Cardiac atrium fibroblast (primary cell): ENCODE data around the gene GINS2.

- RAMPAGE, long total RNA, result no peak
Measured at GRCh38 chr16:85001818-85002972, 9.1 kb downstream of the ZDHHC7 start.

DNA sequence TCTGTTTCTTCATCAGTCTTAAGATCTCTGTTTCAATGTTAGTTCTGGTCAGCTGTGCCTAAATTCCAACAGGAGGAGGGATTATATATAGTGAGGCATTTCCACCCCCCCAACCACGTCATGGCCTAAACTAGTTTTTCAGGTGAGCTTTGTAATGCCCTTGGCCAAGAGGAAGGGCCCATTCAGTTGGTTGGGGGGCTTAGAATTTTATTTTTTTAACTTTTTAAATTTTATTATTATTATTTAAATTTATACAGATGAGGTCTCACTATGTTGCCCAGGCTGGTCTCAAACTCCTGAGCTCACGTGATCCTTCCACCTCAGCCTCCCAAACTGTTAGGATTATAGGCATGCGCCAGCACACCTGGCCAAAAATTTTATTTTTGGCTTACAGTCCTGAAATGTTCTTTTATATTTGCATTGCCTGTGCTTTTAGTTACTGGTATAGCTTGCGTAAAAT lies 4.6 kb upstream of the ZDHHC7 start:
- RAMPAGE, long total RNA, result no peak

DNA sequence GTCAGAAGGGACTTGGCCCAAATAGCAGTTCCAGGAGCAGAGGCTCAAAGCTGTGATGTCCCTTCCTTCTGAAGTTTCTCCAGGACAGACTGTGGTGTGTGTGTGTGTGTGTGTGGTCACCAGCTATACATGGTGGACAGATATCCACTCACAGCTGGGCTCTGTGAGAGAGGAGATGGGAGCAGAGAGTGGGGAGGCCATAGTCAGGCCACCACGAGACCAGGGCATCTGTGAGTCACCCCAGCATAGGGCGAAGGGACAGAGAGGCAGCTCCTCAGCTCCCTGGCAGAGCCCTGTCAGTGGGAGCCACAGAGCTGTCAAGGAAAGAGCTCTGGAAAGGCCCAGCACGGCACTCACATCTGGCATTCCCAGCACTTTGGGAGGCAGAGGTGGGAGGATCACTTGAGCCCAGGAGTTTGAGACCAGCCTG lies 23.3 kb upstream of the CIBAR2 start:
- RAMPAGE, long total RNA, result no peak

DNA sequence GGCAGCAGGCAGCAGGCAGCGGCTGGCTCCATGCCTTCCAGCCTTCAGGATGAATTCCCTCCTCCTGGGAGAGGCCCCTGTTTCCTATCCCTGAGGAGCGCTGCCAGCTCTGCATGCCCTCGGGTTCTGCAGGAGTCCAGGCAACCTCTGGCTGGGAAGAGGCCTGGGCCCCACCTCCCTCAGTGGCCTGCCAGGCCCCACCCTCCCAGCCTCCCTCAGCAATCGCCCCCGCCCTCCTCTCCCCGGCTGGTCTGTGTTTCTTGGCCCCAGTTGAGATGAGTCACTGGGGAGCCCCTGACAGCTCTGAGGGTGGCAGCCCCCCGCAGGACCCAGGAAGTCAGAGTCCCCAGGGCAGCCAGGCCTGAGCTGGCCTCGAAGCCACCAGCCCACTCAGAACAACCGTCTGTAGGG lies 39.4 kb upstream of the CIBAR2 start:
- RAMPAGE, long total RNA, result no peak

- RAMPAGE, long total RNA, result no peak
Measured at GRCh38 chr16:85172403-85173407, 60.4 kb upstream of the CIBAR2 start.

- RAMPAGE, long total RNA, result no peak
Measured at GRCh38 chr16:85322899-85323247, 210.6 kb upstream of the CIBAR2 start.

DNA sequence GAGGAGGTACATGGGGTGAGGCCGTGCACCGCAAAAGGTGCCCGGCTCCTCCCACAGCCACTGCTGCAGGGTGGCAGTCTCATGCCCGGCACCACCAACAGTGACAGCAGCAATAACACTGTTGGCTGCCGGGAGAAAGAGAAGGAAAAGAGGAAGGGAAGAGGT lies 223.2 kb upstream of the CIBAR2 start:
- RAMPAGE, long total RNA, result no peak

DNA sequence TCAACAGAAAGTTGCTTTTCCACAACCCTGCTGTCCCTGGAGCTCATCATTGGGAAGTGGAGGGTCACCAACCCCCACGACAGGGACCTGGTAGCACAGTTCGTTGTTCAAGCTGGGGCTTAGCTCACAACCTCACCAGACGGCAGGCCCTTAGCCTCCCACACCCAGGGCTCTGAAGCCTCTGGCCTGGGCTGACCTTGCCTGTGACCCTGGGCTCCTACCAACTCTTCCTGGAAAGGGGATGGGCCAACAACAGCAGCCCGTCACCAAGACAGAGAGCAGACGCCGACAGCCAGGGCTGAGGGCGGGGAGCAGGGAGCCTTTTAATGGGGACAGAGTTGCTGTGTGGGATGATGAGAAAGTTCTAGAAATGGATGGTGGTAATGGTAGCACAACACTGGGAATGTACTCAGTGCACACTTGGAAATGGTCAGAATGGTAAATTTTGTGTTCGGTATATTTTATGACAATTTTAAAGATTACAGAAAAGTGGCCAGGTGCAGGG lies 243.0 kb upstream of the CIBAR2 start:
- RAMPAGE, long total RNA, result no peak

GRCh38 chr16:85370325-85371563 lies 242.4 kb upstream of the GSE1 start:
- RAMPAGE, long total RNA, result no peak

- RAMPAGE, long total RNA, result no peak
Measured at GRCh38 chr16:85381804-85382996, 230.9 kb upstream of the GSE1 start.

GRCh38 chr16:85391634-85392511 lies 221.2 kb upstream of the GSE1 start:
- RAMPAGE, long total RNA, result no peak

GRCh38 chr16:85448297-85449667 lies 164.3 kb upstream of the GSE1 start:
- RAMPAGE, long total RNA, result no peak

GRCh38 chr16:85557448-85557915 lies 55.6 kb upstream of the GSE1 start:
- RAMPAGE, long total RNA, result no peak

GRCh38 chr16:85673767-85674447 lies 14.8 kb downstream of the GINS2 start:
- RAMPAGE, long total RNA, result no peak

GRCh38 chr16:85677442-85678301 lies 11.1 kb downstream of the GINS2 start:
- RAMPAGE, long total RNA, result no peak

- RAMPAGE, long total RNA, result no peak
Measured at GRCh38 chr16:85687125-85687889, 1.4 kb downstream of the GINS2 start.

GRCh38 chr16:85688578-85689388 lies at the start of gene GINS2:
TSS of gene GINS2 (minus strand) at chr16:85688954.
- RAMPAGE, long total RNA, result no peak

- RAMPAGE, long total RNA, result no peak
Measured at GRCh38 chr16:85690425-85691006, 1.8 kb upstream of the GINS2 start.

DNA sequence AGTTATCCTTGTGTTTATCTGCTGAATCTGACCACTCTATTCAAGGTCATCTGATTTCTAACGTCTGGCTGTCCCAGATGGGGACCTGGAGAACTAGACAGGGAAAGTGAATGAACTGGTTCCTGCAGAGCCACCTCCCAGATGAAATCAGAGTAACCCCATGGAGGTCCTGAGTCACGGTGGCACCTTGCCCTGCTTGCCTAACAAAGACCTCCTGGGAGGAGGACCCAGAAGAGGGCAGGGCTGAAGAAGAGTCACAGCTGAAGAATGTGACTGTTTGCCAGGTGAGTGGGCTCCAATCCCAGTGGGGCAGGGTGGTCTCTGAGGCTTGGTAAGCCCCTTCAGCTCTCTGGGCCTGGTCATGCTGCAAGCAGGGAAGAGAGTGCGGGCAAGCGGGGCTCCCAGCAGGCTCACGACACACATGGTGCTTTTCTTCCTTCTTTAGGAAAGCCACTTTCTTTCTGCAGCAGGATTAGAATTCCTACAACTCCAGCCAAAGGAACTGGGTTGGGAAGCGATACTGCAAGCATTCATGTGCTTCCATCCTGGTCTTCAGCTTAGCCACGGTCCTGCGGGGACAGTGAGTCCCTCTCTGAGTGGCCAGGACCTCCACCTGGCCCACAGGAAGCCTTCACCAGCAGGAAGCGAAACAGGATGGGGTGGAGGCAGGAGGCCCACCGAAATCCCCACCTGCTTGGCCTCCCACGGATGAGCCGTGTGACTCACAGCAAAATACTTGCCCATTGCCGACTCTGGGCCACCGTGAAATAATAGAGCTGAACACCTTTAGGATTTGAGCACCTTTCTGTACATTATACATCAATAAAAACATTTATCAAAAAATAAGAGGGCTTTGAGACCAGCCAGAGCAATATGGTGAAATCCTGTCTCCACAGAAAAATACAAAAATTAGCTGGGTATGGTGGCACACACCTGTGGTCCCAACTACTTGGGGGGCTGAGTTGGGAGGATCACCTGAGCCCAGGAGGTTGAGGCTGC lies 4.2 kb downstream of the C16orf74 start:
- RAMPAGE, long total RNA, result no peak

DNA sequence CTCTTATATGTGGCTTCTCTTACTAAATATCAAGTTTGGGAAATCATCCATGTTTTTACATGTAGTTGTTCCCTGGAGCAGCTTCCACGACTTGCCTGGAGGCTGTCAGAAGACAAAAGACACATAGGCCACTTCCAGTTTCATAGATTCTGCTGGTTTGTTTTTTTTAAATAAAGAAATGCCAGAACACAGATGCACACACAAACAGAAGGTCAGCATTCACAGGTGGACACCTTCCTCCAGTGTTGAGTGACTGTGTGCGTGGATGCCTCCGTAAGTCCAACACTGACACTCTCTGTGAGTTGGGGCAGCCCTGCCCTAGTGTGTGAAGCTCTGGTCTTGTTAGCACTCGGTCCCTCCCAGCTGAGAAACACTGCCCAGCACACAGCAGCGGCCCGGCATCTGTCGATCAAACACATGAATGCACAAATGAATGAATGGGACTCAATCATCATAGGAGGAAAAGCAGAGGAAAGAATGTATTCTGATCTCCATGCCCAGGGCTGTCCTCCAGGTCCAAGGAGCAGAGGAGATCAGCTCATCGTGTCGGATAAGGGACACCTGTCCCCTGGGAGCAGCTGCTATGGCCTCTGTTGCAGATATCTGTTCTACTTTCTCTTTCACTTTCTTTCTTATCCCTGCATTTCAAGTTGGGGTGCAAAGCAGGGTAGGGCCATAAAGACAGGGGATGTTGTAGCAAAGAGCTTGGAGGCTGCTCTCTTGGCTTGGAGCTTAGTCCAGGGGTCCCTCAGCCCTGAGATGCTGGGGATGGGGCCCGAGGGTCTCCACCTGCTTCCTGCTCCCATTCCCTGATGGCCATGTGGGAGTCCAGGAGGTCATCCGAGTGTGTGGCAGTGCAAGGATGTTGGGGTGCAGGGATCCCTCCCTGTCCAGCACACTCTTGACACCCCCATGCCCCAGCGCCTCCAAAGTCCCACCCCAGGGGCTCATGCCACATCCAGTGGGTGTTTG lies 88.0 kb downstream of the IRF8 start:
- RAMPAGE, long total RNA, result no peak